ENCODE data around the genes MBD3L1, OR7G1, ZNF559 and ZNF266.

DNA sequence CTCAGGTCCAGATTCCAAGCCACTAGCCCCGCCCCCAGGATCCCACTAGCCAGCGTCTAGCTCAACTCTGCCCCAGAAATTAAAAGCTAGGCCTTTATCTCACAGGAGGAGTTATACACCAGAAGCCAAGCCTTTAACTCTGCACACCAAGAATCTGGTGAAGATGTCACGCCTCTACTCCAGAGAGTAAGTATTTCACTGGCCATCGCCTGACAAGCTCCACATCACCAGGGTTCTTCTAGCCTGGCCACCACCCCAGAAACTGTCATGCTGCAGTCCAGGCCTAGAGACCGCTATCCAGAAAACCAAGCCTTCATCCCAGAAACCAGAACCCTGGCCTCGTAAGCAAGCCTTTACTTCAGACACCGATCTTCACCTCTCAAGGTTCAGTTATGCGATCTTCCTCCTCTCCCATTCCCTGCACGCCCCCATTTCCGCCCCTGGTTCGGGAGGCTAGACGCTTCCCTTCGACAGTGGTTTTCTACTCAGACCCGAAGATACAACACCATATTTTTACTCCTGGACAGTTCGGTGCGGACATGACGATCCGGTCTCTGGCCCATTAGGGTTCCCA lies 471 bp downstream of the XAB2 start:
- PRO-cap: no peak
- RAMPAGE, long total RNA, 3 experiments: no peak in any of the 3 experiments

DNA sequence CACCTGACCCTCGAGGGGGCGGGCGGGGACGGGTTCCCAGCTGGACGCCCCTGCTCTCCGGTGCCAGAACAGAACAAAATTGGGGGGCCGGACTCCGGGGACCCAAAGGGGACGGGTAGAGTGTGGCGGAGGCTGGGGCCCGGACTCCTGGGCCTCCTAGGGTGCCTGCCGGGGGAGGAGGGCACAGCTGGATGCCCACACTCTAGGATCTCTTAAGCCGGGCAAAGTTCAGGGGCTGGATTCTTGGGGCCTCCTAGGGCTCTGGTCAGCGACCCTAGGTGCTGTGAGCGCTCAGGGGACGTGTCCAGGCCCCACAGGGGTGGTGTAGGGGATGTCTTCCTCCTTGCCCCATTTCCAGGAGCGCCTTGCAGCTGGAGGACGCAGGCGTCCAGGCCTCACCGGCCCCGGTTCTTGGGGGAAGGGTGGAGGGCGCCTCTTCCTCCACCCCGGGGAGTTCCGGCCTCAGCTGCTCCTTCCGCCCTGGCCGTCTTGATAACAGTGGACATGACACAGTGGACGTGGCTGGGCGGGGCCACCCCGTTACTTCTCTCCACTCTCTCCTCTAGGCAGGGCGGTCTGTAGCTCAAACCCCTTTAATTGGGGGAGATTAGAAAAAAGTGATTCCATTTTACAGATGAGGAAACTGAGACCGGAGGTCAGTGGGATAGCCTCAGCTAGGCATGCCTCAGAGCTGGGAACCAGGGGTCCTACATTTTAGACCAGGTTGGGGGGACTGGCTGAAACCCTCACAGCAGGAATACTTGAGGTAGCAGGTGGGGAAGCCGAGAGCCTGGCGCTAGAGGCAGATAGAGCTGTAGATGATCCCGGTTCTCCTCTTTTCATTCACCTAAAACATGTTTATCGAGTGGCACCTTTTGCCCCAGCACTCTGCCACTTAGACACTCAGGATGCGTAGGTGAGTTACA lies 662 bp downstream of the STXBP2 start:
- PRO-cap: no peak
- RAMPAGE, long total RNA, 3 experiments: no peak in any of the 3 experiments

GRCh38 chr19:7674342-7674915 lies 2.5 kb upstream of the MCEMP1 start:
- PRO-cap: no peak
- RAMPAGE, long total RNA, 3 experiments: no peak in any of the 3 experiments

DNA sequence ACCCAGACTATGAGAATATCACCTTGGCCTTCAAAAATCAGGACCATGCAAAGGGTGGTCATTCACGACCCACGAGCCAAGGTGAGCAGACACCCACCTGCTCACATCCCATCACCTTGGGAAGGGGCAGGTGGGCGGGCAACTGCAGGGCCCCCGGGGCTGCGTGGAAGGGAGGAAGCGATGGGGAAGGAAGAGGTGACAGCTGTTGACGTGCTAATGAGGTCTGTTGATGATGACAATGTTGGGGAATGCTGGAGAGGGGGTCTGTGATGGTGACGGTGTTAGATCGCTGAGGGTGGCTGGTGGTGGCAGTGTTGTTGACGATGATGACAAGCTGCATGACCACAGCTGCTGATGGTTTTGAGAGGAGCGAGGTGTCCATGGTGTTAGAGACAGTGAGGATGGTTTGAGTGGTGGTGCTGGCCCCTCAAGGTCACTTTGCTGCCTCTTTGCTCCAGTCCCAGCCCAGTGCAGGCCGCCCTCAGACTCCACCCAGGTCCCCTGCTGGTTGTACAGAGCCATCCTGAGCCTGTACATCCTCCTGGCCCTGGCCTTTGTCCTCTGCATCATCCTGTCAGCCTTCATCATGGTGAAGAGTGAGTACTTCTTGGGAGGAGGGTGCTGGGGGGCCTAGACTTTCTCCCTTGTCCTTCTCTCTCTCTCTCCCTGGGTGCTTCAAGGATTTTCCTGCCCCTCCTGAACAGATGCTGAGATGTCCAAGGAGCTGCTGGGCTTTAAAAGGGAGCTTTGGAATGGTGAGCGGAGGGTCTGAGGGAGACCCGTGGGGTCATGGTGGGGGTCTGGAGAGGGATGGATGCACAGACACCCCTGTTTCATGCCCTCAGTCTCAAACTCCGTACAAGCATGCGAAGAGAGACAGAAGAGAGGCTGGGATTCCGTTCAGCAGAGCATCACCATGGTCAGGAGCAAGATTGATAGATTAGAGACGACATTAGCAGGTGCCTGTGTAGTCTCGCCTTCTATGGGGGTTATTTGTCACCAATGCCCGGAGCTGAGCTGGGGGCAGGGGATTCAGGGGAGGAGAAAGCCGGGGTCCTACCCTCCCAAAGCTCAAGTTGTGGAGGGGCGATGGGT lies 1.1 kb downstream of the MCEMP1 start:
- PRO-cap: no peak
- RAMPAGE, long total RNA, 3 experiments: start-site peak on the plus strand in 2 of 3 experiments, centred at positions 319 to 467 of the sequence, 5 to 10 reads per replicate

- PRO-cap: no peak
- RAMPAGE, long total RNA, 3 experiments: no peak in any of the 3 experiments
Measured at GRCh38 chr19:7914531-7914716, 206 bp upstream of the TGFBR3L start.

DNA sequence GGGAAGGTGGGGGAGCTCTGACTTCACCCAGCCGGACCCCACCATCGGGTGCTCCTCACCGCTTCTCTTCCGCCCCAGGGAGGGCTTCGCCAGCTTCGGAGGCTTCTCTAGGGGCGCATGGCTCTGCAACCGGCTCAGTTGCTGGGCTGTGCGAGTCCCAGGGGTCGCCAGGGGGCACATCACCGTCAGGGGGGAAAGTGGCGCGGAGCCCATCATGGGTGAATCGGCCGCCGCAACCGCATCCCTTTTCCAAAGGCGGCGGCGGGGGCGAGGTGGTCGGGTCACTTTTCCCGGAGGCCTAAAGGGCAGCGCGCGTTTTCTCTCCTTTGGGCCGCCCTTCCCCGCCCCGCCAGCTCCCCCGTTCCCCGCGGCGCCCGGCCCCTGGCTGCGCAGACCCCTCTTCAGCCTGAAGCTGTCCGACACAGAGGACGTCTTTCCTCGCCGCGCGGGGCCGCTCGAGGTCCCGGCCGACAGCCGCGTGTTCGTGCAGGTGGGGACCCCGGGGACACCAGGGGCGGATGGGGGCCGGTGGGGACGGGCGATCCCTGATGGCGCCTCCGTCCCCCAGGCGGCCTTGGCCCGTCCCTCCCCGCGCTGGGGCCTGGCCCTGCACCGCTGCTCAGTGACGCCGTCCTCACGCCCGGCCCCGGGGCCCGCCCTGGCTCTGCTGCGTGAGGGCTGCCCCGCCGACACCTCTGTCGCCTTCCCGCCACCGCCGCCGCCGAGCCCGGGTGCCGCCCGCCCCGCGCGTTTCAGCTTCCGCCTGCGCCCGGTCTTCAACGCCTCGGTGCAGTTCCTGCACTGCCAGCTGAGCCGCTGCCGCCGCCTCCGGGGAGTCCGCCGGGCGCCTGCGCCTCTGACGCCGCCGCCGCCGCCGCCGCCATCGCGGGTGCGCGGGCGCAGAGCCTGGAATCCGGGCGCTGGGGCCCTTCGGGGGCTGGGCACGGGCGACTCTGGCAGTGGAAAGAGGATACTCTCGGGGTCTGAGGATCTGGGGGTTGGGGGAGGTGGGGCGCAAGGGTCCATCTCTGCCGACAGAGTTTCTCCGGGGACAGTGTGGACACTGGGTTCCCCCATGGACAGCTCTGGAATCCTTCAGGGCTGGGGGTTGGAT lies 1.8 kb downstream of the TGFBR3L start:
- PRO-cap: bidirectional peak, plus-strand start at position 883 of the sequence, minus-strand start at position 754 of the sequence
- RAMPAGE, long total RNA, 3 experiments: no peak in any of the 3 experiments

GRCh38 chr19:7933843-7934497 lies 8.0 kb upstream of the CTXN1 start:
- PRO-cap: no peak
- RAMPAGE, long total RNA, 3 experiments: no peak in any of the 3 experiments

GRCh38 chr19:7973749-7974404 lies 30.4 kb upstream of the TIMM44 start:
- PRO-cap: no peak
- RAMPAGE, long total RNA, 3 experiments: no peak in any of the 3 experiments

- PRO-cap: no peak
- RAMPAGE, long total RNA, 3 experiments: no peak in any of the 3 experiments
Measured at GRCh38 chr19:8009933-8010332, 4.5 kb upstream of the ELAVL1 start.

GRCh38 chr19:8203621-8204125 lies 5.5 kb upstream of the CERS4 start:
- PRO-cap: no peak
- RAMPAGE, long total RNA, 3 experiments: no peak in any of the 3 experiments

DNA sequence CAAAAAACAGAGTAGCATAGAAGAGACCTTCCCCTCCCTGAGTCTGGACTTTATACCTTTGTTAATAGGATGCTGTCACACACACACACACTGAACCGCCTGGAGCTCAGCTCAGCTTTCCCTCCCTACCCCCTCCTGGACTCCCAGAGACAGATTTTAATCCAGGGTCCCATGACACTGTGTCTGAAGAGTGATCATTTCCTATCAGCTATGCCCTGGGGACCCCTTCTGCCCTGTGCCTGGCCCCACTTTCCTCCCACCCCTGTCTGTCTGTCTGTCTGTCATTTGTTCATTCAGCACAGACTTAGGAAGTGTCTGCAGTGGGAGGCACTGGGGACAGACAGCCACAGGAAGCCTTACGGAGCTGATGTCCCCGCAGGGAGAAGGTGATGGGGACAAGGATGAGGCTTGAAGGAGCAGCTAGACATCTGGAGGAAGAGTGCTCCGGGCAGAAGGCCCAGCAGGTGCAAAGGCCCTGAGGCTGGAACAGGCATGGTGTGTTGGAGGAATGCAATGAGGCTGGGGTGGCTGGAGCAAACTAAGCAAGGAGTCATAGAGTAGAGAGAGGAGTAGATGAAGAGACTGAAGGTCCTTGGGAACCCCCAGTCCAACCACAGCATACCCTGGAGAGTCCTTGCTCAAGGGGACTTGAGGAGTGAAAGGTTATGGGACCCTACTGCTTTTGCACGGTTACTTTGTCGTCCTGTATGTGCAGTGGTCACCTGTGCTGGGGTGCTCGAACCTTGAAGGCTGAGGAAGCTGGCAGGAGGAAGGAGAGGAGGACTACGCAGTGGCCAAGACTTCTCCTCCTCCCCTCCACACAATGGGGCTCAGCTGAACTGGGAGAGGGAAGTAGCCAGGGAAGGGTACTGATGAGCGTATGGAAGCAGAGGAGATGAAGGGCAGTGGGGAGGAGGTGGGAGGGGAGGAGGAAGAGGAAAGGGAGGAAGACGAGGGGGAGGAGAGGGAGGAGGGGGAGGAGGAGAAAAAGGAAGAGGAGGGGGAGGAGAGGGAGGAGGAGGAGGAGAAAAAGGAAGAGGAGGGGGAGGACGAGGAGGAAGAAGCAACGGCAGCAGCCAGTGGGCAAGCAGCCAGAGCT lies 5.2 kb downstream of the CERS4 start:
- PRO-cap: no peak
- RAMPAGE, long total RNA, 3 experiments: no peak in any of the 3 experiments

DNA sequence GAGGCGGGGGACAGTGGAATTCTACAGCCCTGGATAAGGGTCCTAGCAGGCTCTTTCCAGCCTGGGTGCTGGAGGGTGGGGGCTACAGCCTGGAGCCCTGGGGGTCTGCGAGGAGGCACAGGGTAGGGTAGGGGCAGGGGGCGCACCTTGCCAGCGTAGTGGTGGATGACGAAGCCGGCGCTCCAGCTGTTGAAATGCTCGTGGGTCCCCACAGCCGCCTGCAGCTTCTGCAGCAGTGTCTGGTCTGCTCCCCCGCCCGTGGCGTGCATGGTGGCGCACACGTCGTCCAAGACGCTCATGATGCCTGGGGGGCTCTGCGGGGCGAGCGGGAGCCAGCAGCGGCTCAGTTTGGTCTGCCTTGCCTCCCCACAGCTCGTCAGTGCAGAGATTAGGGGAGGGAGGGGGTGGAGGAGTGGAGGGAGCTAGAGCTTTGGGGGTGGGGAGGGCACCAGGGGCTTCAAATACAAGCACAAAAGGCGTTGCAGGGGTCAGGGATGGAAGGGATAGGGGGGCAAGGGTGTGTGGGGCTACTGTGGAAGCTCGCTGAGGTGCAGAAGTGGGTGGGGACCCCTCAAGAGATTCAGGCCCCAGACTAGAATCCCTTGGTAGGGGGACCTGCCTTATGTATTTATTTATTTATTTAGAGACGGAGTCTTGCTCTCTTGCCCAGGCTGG lies 30.3 kb upstream of the ZNF414 start:
- PRO-cap: no peak
- RAMPAGE, long total RNA, 3 experiments: no peak in any of the 3 experiments

DNA sequence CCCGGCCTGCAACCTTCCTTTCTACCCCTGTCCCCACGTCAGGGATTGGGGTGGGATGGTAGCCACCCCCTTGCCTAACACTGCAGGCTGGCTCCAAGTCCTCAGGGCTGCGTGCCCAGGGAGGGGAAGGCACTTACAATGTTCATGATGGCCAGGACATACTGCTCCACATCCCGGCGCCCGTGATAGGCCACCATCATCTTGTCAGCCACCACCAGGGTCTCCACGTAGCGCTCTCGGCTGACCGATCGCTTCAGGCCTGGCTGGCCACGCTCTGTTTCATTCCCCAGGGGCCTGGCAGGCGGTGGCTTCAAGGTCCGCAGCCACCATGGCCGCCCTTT lies 9.8 kb downstream of the ADAMTS10 start:
- PRO-cap: no peak
- RAMPAGE, long total RNA, 3 experiments: no peak in any of the 3 experiments

DNA sequence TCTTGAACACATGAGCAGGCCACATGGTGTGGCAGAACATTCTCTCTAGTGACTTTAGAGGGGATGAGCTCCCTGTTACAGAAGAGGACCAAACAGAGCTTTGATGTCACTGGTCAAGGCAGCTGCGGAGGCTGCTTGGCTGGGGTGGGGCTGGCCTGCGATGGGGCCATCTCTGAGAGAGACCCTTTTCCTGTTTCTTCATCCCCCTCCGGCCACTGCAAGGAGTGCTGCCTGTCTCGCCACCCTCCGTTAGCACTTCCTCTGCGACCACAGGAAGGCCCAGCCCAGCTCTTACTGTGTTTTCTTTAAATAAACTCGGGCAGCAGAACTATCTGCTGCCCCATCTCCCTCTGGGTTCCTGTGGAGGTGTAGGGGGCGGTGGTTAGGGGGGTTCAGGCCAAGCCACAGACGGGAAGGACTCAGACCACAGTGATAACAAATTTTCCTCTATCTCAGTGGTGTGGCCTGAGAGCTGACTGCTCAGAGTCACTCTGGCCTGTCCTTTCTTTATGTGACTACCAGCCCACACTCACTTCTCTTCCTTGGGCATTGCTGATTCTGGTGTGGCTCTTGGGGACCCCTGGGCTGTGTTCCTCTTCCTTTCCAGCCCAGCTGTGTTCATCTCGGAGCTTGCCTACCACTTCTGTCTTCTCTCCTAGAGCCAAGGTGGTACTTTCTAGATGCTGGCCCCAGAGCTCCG lies 27.4 kb downstream of the ACTL9 start:
- PRO-cap: no peak
- RAMPAGE, long total RNA, 3 experiments: no peak in any of the 3 experiments

DNA sequence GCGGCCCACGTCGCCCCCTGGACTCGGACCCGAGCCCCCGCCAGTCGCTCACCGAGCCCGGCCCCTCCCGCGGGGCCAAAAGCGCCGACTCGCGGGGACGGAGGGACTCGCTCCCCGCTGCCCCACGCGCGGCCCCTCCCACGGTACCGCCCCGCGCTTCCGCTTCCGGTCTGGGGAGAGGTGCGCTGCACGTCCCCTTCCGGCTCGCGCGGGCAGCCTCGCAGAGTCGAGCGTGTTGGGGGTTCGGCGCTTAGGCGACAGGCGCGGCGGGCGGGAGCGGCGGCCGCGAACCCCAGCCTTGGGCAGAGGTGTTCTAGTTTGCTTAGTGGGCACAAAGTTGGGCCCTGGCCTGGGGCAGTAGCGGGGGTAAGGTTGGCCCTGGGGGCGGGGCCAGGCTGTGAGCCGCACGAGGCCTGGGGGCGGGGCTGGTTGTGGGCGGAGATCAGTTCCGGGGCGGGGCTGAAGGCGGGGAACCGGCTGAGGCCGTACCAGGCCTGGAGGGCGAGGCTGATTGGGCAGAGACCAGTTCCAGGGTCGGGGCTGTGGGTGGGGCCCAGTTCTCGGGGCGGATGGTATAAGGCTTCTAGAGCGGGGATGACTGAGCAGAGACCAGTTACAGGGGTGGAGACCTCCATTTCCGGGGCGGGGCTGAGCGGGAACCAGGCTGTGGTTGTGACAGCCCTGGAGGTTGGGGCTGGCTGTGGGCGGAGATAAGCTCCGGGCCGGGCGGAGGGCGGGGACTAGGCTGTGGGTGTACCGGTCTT lies at the start of gene MBD3L1:
Gene MBD3L1 (plus strand): TSS at position 221 of the 764 bp plus-strand sequence.
- PRO-cap: bidirectional peak, plus-strand start at position 198 of the sequence, minus-strand start at position 145 of the sequence; bidirectional peak, plus-strand start at position 605 of the sequence, minus-strand start at position 548 of the sequence
- RAMPAGE, long total RNA, 3 experiments: start-site peak on the minus strand in 2 of 3 experiments, centred at positions 116 to 132 of the sequence, 17 to 20 reads per replicate

DNA sequence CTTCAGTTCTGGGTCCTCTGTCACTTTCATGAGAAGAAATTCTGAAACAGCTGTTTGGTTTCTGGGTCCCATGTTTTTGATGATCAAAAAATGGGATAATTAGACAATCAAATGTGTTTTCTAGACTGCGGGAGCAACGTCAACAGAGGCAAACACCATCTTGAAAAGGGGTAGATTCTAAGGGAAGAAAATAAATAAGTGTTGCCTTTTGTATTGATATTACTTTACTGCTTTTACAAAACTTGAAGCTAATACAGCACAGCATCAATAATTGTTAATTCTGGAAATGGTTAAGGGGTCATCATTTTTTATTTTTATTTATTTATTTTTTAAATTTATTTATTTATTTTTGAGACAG lies at the start of gene OR7G1:
Gene OR7G1 (minus strand): TSS at position 72 of the 358 bp plus-strand sequence.
- PRO-cap: no peak
- RAMPAGE, long total RNA, 3 experiments: no peak in any of the 3 experiments

- PRO-cap: bidirectional peak, plus-strand start at chr19:9324286, minus-strand start at chr19:9324081
- RAMPAGE, long total RNA, 3 experiments: start-site peak on the plus strand in 3 of 3 experiments, at chr19:9324160-9324299 at its widest, 67 to 106 reads per replicate
Measured at GRCh38 chr19:9323686-9324589, at the start of gene ZNF559. TSS of gene ZNF559 (plus strand) at chr19:9324179.

DNA sequence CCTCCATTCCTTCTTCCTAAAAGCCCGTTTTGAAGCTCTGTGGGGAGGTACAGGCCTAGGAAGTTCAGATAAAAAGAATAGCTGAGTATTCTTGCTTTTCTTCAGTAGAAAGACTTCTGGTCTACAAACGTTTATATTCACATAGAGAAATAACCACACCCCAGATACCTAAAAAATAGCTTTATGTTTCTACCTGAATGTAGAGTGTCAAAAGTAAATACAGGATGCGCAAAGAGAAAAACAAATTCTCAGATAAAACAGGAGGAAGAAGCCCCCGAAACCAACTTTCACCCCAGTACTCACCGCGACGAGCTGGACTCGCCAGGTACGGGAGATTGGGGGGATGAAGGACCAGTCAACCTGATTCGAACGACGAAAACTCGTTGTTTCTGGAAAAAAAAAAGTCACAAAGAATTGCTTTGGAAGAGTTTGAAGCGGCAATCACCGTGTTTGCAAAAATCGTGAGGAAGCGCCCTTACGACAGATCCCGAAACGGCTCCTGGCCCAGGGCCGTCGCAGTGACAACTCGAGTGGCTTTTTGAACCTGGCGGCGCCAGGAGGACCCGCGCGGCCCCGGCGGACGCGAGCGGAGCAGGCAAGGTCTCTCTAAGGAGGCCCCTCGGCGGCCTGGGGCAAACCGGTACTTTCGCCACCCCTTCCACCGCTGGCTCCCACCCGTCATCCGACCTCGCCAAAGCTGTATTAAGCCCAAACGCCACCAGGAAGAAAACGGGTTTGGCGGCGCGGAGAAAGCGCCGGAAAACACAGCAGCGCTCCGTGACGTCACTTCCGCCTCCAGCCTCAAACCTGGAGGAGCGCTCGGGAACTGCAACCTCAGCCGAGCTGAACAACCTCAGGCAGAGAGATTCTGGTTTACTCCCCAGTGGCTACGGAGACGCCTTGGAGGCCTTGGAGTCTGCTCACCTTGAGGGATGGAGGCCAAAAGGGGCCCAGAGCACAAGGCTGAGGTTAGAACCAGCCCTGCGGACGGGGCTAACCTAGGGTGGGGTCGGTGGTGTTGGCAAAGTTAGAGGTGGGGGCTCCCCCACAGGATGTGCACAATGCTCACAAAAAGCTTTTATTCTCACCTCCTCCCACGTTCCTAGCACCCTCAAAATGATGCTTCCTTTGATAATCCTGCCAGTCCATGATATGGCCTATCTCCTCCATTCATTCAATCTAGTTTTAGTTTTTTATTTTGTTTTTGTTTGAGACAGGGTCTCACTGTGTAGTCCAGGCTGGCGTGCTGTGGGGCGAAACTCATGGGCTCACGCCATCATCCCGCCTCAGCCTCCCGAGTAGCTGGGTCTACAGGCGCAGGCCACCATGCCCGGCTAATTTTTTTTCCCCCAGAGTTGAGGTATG lies at the start of gene ZNF266:
Gene ZNF266 (minus strand): TSS at position 769 of the 1,365 bp plus-strand sequence.
- PRO-cap: bidirectional peak, plus-strand start at position 804 of the sequence, minus-strand start at position 704 of the sequence
- RAMPAGE, long total RNA, 3 experiments: start-site peak on the minus strand in 2 of 3 experiments, centred at positions 723 to 728 of the sequence, 16 to 39 reads per replicate

DNA sequence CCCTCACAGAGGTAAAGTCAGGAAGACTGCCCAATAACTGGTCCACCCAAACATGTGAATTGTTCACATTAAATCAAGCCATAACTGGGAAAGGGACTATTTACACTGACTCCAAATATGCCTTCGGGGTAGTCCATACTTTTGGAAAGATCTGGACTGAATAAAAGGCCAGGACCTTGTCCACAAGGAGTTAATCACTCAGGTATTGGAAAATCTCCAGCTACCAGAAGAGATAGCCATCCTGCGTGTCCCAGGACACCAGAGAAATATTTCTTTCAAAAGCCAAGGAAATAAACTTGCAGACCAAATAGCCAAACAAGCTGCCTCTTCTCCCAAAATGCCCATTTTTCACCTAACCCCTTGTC lies 9.9 kb upstream of the ZNF561 start:
- PRO-cap: no peak
- RAMPAGE, long total RNA, 3 experiments: no peak in any of the 3 experiments

DNA sequence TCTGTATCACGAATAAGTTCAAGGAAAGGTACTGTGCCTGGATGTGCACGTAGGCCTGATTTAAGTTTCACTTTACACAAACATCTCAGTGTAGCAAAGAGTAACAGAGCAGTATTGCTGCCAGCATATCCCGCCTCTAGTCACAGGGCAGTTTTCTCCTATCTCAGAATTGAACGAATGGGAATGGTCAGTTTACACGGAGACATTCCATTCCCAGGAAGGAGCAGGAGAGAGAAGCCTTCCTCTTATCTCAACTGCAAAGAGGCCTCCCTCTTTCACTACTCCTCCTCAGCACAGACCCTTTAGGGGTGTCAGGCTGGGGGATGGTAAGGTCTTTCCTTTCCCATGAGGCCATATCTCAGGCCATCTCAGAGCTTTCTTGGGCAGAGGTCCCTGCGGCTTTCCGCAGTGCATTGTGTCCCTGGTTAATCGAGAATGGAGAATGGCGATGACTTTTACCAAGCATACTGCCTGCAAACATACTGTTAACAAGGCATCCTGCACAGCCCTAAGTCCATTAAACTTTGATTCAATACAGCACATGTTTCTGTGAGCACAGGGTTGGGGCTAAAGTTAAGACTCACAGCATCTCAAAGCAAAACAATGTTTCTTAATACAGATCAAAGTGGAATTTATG lies 21.2 kb upstream of the ZNF846 start:
- PRO-cap: no peak
- RAMPAGE, long total RNA, 3 experiments: no peak in any of the 3 experiments